H9 (cell line): ENCODE results near the genes PRAMEF5 and PRAMEF17.

DNA sequence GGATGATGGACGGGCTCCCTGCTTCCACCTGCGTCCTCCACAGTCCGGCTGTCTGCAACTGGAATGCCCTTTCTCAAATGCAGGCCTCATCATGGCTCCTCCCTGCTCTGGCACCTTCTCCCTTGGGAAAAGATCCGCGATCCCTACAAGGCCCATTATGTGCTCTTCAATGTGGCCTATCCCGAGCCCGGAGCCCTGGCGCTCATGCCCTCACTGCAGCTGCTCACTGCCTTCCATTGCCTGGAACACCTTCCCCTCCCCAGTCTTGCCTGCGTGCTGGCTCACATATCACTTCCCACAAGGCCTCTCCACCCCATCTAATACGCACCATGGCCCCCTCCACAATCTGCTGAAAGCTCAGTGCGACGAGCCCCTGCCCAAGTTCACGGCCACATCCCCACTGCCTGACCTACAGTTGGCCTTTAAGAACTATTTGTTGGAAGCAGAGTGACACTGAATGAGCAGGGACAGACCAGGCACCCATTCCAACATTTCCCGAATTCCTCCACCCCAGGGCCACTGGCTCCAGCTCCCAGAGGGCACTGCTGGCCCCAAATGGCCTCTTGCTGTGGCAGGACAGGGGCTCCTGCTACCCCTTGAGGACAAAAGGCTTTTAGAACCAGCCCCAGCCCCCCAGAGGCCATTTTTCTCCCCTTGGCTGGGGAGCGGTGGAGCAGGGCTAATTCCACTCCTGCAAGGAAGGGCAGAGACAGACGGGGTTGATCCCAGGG is 64.9 kb downstream of the DHRS3 start:
- PRO-cap, result no peak

DNA sequence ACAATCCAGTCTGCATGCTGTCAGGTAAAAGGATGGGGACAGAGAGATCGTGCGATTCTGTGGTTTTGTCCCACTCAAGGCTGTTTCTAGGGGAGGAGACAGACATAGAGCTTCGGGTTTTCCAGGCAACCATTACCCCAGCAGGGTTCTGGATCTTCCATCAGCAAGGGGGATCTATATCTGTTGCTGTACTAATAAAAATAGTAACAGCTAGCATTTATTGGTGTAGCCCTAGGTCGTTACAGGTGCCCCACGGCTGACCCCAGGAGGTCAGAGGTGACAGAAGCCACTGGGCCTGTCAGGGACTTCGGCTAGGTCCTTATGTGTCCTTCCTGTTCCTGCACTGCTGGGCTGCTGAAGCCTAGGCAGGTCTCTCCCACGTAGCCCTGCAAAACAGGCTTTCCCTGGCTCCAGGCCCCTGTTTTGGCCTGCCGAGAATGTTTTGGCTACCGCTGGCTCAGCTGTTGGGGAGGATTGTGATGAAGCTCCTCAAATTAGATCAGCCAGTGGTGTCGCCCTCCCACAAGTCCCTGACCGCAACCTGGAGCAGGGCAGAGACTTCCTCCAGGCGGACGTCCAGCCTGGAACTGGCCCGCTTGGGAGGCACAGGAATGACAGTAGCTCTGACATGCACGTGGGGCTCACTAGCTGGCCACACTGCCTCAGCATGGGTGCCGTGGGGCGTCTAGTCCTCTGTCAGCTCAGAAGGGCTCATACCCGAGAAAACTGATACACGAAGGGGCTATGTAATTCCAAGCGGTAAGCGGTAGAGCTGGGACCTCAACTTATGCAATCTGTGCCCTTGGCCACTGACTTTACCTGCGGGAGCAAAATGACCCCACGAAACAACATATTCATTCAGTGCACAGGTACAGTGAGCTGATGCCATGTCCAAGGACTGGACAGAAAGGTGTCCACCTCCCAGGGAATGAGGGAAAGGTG is 26.8 kb downstream of the DHRS3 start:
- PRO-cap, result no peak

DNA sequence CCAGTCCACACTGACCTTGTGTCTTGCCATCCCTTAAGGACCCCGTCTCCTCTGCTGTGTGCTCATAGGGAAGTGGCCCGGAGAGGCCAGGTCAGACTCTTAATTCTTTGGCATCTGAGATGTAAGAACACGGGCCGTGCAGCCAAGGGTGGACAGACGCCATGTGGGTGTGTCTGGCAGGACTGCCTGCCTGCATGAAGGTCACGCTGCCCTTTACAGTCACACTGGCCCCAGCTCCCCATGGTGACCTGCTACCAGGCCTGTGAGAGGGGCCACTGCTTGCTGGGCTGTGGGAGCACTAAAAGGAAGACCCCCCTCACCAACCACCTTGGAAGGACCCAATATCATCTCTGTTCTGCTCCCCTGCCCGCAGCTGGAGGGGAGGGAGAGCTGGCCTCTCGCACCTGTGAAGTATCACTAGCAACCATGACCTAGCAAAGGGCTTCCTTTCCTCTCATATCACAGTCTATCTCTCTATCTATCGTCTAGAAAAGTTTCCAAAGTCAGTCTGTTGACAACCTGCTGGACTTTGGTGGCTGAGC is 17.6 kb downstream of the DHRS3 start:
- PRO-cap, result no peak

- PRO-cap, result no peak
These were observed 10.1 kb downstream of the DHRS3 start for GRCh38 chr1:12607834-12608366.

- PRO-cap, result no peak
These were observed 8.9 kb downstream of the DHRS3 start for GRCh38 chr1:12608987-12609594.

- PRO-cap, result no peak
These were observed at the start of gene PRAMEF5 for GRCh38 chr1:13254041-13254361. Gene PRAMEF5, plus strand, starts transcription at chr1:13254198.

DNA sequence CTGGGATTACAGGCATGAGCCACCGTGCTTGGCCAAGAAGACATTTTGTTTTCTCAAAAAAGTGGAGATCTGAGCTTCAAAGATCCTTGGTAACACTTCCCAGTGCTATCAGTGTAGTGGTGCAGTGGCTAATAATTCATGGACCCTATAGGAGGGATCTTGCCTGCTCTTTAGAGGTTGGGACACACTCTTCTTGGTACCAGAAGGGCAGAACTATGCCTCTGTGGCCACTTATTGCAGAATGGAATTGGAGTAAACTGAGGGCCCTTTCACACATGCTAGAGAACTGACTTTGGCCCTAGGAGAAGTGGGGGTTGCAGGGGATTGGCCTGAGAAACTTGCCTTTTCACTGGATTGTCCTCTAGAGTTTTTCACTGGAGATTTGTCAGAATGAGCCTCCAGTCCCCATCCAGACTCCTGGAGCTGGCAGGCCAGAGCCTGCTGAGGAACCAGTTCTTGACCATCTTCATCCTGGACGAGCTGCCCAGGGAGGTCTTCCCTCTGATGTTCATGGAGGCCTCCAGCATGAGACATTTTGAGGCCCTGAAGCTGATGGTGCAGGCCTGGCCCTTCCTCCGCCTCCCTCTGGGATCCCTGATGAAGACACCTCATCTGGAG is at the start of gene PRAMEF17:
Gene PRAMEF17 (plus strand): TSS at position 365 of the 618 bp plus-strand sequence.
- PRO-cap, result no peak

DNA sequence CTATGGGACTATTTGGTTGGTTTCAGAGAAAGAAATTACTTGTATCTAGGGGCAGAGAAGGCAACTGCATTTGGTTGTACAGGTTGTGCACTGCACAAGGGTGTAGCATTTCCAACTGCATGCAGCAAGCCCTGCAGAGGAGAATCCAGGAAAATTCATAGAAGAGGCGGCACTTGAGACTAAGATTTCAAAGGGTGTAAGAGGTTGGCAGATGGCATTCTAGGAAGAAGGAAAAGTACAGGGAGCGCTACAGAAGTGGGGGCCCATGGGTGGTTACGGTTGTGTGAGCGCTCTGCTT is 27.9 kb downstream of the PRAMEF20 start:
- PRO-cap, result no peak

DNA sequence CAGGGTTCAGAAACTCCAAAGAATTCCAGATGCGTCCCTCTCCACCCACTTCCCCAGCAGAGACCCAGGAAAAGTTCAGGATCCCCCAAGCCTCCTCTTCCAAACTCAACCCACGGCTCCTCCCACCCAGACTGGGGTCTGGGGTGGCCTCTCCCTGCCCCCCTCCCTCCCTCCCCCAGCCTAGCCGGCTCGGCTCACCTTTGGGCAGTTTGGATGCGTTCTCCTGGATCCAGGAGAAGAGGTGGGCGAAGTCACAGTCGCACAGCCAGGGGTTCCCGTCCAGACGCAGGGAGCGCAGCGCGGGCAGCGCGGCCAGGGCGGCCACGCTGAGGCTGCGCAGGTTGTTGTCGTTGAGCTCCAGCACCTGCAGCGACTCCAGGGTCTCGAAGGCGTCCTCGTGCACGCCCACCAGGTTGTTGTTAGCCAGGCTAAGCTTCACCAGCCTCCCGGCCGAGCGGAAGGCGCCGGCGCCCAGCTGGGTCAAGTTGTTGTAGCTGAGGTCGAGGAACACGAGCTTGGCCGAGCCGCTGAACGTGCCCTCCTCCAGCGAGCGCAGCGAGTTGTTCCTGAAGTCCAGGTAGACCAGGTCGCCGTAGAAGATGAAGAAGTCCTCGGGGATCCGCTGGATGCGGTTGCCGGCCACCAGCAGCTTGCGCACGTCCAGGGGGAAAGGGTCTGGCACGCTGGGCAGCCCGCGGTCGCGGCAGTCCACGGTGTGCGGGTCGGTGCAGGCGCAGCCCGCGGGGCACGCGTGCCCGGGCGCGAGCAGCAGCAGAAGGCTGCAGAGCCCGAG is 842 bp downstream of the LRRC38 start:
- PRO-cap, result unidirectional peak, plus-strand start at position 254 of the sequence; bidirectional peak, plus-strand start at position 480 of the sequence, minus-strand start at position 349 of the sequence; unidirectional peak, plus-strand start at position 480 of the sequence

- PRO-cap, result no peak
These were observed 30.1 kb downstream of the PRDM2 start for GRCh38 chr1:13729914-13730700.

DNA sequence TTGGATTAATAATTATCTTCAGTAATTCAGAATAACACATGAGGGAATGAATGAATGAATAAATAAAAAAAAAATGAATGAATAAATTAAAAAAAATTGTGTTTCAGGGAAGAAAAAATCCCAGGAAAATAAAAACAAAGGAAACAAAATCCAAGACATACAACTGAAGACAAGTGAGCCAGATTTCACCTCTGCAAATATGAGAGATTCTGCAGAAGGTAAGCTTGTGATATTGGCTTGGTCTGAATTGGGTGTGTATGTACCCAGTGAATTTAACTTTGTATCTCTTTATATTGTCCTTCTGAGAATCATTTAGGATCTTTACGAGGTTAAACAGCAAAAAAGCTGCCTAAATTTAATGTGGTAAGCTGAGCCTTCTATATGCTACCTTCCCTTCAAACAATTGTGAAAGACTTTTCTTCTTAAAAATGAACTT is 73.0 kb downstream of the PRDM2 start:
- PRO-cap, result no peak

DNA sequence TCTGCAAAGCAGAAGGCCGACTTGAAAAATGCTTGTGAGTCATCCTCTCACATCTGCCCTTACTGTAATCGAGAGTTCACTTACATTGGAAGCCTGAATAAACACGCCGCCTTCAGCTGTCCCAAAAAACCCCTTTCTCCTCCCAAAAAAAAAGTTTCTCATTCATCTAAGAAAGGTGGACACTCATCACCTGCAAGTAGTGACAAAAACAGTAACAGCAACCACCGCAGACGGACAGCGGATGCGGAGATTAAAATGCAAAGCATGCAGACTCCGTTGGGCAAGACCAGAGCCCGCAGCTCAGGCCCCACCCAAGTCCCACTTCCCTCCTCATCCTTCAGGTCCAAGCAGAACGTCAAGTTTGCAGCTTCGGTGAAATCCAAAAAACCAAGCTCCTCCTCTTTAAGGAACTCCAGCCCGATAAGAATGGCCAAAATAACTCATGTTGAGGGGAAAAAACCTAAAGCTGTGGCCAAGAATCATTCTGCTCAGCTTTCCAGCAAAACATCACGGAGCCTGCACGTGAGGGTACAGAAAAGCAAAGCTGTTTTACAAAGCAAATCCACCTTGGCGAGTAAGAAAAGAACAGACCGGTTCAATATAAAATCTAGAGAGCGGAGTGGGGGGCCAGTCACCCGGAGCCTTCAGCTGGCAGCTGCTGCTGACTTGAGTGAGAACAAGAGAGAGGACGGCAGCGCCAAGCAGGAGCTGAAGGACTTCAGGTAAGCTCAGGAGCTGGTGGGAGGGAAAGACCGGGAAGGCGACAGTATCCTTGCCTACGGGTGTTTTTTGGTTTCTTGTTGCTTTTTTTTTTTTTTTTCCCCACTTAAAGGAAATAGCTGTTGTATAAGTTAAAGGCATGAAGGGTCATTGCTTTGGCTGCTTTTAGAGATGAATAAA is 82.4 kb downstream of the PRDM2 start:
- PRO-cap, result no peak

DNA sequence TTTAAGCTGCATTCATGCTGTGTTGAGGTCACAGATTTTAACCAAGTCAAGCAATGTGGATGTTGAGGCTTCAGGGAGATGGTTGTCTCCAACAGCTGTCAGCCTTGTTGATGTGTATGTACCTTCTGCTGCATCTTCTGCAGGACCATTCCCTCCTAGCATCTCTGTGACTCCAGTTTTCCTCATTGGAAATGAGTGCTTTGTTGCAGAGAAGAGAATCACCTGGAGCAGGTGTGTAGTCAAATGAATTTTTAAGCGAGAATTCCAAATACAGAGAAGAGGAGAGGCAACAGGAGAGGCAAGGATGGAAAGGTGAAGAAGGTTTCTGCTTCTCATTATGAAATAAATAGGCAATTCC is 423.3 kb downstream of the PRDM2 start:
- PRO-cap, result no peak

DNA sequence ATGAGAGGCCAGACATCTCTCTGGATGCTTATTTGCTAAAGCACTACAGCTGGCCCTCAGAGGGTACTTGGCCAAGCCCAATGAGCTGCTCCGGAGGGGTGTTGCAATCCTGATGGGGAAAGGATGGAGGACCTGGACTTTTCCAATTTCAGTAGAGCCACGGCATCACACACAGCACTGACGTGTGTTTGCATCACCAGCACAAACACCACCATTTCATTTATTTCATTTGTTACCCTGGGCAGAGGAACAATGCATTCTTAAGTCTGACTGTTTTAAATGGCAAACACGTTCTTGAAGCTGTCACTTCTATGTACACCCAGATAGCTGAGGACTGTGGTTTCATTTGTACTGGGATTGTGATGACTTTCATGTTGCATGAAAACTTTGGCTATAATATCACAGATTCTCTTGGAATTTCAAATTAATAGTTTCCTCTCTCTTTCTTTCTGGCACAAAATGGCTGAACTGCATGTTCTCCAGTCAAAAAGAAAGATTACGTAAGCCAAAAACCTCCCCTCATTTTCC is 359.8 kb upstream of the KAZN start:
- PRO-cap, result no peak

DNA sequence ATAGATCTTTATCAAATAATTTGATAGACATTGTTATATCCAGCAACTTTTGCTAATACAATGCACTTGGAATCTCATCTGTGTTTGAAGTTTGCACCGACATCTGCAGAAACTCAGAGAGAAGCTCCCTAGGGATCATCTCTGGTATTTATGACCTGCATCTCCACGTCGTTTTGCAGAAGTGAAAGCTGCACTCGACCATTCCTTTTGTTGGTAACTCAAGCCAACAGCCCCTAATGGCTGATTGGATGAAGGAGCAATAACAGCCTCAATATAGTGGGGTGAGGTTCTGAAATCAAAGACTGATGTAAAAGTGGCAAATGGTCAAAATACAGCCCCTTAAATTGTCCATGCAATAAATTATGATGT is 344.3 kb upstream of the KAZN start:
- PRO-cap, result no peak

DNA sequence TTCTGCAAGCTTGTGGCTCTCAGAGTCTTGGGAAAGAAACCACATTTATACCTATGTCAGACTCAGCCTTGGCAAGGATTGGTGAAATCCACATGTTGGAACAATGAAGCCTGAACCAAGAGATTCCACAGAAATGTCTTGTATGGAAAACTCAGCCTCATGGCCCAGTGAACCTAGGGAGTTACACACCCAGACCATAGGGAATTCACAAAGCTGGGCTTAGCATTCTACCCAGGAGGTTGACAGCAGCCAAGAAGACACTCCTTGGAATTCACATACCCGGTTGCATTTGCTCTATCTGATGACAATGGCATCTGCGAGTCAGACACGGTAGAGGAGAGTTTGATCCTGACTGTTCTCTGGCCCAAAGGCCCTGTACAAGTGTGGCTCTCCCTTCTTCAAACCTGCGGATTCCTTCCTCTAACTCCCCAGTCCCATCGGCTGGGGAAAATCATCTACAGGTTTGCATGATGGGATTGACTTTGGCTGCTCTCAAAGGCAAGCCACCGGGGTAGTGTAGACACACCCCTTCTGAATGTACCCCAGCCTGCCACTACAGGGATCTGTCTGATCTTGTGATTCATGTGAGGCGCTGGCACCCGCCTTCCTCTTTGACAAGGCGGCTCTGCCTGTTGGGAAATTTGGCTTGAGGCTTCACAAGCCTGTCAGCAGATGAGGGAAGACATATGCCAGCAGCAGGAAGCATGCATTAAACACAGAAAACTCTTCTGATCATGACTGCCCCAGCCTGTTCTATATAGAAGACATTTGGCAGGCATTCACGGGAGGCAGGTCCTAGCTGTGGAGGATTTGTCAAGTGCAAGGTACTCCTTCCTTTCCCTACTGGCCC is 297.3 kb upstream of the KAZN start:
- PRO-cap, result no peak

DNA sequence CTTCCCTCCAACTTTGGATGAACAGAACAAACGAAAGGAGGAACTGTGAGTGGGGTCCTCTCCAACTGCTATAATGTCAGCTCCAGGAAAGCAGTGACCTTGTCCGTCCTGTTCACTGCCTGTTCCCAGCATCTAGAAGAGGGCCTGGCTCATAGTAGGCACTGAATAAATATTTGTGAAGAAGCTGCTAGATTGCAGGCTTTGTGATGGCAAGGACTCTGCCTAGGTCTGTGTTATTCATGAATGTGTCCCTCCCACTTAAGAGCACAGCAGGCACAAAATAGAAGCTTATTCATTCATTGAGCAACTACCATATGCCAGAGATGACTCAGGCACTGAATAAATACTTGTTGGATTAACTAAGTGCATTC is 143.6 kb downstream of the KAZN start:
- PRO-cap, result bidirectional peak, plus-strand start outside the sequence, minus-strand start at position 177 of the sequence

DNA sequence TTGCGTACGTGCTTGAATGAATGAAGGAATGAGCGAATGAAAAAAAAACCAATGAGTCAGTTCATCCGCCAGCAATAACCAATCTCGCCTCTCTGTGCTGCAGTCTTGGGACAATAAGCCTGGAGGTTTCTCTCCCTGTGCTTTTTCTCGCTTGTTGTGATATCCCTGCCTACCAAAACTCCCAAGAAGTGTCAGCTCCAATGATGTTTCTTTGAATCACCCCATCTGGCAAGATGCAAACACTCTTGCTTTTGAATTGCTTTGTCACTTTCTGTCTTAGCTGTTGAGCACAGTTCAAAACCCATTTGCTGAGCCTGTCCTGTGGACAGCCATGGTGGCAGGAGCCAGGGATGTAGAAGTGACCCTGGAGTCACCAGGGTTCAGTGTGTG is 144.0 kb downstream of the KAZN start:
- PRO-cap, result bidirectional peak, plus-strand start at position 90 of the sequence, minus-strand start outside the sequence

- PRO-cap, result no peak
These were observed 258.3 kb upstream of the TMEM51 start for GRCh38 chr1:14895085-14895780.

- PRO-cap, result no peak
These were observed 154.1 kb upstream of the TMEM51 start for GRCh38 chr1:14999294-14999983.